ENCODE data around the gene ZSWIM8.

DNA sequence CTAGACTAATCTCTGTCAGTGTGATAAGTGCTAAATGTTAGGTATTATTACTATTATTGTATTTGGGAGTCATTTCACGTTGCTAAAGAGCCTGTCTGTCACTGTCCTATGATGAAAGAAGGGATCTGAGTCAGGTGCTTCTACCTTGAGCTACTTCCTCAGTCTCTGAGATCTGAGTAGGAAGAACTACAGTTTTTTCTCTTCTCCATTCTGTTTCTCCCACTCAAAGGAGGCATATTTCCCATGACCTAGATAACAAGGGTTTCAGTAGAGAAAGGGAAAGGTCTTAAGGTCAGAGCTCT lies 38.4 kb downstream of the USP54 start:
- RRBS: no CpG with 5 or more reads among the region's 1 CpG

DNA sequence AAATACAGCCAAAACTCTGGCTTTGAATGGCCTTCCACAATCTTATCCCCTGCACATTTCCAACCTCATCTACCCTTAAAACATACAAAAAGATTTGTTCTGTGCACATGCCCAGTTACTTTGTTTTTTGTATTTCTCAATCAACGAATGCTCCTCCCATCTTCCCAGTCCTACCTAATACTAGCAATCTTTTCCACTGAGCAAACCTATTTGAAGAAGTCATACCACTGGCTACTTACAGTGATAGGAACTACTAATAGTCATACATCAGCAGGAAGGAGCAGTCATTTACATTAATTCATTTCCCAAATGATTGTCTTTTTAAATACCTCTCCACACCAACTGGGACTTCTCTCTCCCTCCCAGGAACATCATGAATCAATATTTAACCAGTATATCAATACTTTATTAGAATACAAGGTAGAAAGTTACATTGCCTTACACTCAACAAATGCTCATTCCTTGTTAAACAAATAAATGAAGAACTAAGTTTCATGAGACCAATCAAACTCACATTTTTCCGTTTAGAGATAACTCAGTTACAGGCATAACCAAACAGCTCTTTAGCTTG lies 2.4 kb downstream of the USP54 start:
- RRBS: no CpG with 5 or more reads among the region's 2 CpGs

GRCh38 chr10:73647115-73647951 lies 6.1 kb upstream of the MYOZ1 start:
- RRBS: 7% methylated on average over 7 of the region's 42 CpGs

- RRBS: no CpG with 5 or more reads among the region's 38 CpGs
These were observed 12.3 kb upstream of the SEC24C start for GRCh38 chr10:73731656-73732435.

DNA sequence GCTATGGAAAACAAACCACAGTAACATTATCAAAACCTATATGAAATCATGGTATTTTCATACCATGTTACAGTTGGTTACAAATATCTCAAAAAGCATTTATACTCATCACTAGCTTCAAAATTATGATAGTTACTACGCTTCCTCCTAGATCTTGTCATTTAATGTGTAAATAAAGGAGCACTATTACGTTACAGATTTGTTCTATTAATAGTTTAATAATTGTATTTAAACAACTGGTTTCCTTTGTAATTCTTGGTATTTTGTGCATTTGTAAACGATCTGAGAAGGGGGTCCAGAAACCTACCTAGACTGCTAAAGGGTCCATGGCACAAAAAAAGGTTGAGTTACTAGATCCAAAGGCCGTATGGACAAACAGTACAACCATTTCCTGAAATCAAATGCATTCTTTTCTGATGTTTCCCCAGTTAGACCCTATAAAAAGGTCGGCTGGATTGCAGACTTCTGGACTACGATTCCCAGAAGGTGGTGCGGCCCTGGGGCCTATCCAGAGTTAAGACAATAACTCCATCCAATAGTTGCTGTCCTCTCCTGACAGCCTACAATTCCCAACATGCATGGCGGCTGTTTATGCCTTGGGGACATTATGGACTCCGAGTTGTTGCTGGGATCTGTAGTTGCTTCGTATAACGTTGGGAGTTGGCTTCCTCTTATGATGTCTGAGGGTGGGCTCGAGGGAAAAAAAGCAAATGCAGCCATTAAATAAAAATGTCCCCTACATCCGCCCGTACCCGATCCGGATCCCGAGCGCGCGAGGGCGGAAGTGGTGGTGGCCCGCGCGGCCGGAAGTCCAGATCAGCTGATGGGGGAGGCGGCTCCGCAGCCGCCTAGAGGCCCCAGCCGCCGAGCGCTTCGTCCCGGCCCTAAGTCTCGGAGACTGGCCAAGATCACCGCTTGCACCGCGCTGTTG lies at the start of gene ZSWIM8:
ZSWIM8 (plus strand) TSS at position 843 of the 931 bp plus-strand sequence.
- RRBS: under 1% methylated on average over 21 of the region's 37 CpGs

GRCh38 chr10:73799761-73800442 lies 11.5 kb downstream of the NDST2 start:
- RRBS: no CpG with 5 or more reads among the region's 10 CpGs

DNA sequence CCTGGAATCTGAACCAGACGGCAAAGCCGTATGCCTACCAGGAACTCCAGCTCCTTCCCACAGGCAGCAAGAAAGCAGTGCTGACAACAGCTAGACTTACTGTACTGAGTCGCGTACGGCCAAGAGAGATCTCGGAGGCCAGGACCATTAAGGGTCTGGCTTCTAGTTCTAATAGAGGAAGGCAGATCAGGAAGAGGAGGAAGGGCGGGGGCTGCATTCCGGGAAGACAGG lies 25.7 kb downstream of the CAMK2G start:
- RRBS: no CpG with 5 or more reads among the region's 8 CpGs

DNA sequence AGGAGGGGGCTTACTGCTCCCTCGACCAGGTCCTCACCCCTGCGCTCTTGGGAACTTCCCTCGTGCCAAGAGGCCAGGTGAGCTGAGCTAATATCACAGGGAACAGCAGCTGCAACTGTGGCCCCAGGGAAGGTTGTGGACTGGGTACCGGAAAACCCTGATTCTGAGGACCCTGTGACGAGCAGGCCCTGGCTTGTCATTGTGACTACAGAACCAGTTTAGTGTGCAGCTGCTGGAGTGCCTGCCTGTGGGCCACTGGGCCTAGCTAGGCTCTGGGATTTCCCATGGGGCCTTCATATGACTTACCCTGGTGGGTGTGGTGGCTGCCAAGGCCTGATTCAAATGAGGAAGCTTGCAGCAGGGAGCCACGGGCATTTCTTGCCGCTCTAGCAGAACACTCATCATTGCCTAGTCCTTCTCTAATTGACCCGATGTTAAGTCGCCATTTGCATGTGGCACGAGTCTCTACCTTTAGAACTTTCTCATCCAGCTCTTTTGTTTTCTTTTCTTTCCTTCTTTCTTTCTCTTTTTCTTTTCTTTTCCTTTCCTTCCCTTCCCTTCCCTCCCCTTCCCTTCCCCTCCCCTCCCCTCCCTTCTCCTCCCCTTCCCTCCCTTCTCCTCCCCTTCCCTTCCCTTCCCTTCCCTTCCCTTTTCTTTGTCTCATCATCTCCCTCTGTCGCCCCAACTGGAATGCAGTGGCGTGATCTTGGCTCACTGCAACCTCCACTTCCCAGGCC lies 14.7 kb upstream of the CAMK2G start:
- RRBS: no CpG with 5 or more reads among the region's 12 CpGs

DNA sequence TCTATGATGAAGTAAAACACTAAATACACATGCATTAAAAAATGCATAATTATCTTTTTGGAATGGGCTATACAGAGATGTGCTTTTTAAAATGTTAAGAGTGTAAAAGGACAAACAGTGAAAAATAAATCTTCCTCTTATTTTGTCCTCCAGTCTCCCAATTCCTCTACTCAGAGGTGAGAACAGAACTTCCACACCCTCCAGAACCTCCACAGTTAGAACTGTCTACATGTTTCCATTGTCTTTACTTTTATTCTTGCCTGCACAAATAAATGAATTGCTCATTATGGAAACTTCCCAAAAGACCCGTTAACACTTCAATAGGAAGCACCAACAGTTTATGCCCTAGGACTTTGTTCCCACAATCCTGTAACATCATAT lies 908 bp upstream of the PLAU start:
- RRBS: no CpG with 5 or more reads among the region's 1 CpG

DNA sequence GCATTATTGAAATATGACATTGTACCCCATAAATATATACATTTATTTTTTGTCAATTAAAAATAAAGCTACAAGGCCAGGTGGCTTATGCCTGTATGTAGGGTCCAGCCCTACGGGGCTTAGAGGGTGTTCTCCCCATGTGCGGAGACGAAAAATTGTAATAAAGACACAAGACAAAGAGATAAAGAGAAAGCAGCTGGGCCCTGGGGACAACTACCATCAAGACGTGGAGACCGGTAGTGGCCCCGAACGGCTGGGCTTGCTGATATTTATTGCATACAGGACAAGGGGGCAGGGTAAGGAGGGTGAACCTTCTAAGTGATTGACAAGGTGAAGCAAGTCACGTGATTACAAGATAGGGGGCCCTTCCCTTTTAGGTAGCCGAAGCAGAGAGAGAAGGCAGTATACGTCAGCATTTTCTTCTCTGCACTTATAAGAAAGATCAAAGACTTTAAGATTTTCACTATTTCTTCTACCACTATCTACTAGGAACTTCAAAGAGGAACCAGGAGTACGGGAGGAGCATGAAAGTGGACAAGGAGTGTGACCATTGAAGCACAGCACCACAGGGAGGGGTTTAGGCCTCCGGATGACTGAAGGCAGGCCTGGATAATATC lies 19.8 kb downstream of the PLAU start:
- RRBS: no CpG with 5 or more reads among the region's 12 CpGs

- RRBS: no CpG with 5 or more reads among the region's 4 CpGs
These were observed 4.9 kb upstream of the VCL start for GRCh38 chr10:73993003-73993515.

- RRBS: no CpG with 5 or more reads among the region's 4 CpGs
These were observed 27.5 kb downstream of the AP3M1 start for GRCh38 chr10:74122893-74123764.

- RRBS: no CpG with 5 or more reads among the region's 6 CpGs
These were observed 17.9 kb downstream of the ADK start for GRCh38 chr10:74168959-74169351.

DNA sequence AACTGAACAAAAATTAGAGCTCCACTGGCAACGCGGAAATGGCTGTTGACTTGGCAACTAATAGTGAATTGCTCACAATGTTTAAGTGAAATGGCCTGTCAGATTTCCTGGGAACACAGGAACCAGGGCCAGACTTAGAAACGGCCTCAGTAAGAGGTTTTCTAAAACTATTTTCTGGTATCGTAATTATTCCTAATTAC lies 87.2 kb downstream of the ADK start:
- RRBS: no CpG with 5 or more reads among the region's 4 CpGs

DNA sequence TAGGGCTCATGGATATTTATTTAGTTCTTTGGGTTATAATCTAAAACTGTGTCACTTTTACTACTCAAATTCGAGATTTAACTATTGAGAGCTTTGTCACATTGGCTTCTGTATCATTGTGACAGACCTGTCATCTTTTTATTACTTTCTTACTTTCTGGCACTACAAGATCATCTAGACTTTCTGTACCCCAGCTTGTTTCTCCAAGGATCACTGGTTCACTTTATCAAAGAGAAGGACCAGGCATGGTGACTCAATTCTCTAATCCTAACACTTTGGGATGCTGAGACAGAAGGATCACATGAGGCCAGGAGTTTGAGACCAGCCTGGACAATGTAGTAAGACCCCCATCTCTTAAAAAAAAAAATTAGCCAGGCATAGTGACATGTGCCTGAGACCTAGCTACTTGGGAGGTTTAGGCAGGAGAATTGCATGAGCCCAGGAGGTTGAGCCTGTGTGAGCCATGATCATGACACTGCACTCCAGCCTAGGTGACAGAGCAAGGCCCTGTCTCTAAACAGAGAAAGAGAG lies 324.2 kb downstream of the ADK start:
- RRBS: no CpG with 5 or more reads among the region's 1 CpG

- RRBS: no CpG with 5 or more reads among the region's 15 CpGs
These were observed 2.3 kb upstream of the KAT6B start for GRCh38 chr10:74823864-74824786.

- RRBS: no CpG with 5 or more reads among the region's 5 CpGs
These were observed 58.9 kb downstream of the DUSP29 start for GRCh38 chr10:75014525-75014963.

DNA sequence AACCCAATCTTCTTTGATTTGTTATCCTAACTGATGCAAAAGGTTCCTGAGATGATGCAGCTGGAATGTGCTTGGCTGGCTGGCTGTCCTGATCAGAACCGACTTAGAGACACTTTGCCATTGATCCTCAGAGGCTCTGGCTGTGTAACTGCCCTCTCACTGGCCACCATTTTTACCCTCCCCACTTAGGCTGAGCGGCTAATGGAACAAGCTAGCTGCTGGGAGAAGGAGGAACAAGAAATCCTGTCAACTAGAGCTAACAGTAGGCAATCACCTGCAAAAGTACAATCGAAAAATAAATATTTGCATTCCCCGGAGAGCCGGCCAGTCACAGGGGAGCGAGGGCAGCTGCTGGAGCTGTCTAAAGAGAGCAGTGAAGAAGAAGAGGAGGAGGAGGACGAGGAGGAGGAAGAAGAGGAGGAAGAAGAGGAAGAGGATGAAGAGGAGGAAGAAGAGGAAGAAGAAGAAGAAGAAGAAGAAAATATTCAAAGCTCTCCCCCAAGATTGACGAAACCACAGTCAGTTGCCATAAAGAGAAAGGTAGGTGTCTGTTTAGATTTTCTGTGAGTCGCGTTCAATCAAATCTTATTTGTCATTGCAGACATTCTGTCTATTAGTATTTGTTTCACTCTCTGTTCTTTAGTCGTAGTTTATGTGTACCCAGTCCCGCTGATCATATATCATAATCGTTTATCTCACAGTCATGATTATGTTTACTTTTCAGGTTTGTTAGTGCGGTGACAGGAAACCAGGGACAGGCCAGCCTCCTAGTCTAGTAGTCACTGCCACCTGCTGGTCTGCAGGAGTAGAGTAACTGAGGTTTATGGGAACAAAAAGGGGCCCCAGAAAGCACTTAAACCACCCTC lies 51.5 kb downstream of the DUSP29 start:
- RRBS: no CpG with 5 or more reads among the region's 14 CpGs

DNA sequence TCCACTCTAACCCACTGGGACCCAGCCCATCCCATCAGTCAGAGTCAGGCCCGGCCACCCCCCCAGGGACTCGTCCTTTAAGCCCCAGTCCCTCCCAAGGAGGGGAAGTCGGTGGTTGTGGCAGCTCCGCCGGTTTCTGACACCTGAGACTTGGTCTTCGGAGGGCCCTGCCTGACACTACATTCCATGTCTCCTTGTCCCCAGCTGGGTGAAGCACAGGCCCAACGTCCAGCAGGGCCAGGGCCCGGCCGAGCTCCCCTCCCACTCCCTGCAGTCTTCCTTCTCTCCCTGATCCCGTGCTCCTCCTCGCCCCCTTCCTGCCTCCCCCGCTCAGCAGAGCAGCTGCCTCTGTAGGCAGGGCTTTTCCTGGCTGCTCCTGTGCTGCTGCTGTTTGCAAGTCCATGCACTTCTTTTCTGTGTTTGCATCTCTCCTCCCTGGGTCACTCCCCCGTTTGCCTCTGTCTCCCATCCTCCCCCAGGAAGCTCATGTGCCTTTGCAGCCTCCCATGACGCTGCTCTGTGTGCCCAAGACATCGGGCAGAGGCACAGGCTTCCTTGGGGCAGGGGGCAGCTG lies 1.1 kb upstream of the DUSP13 start:
- RRBS: 18% methylated on average over 5 of the region's 15 CpGs

DNA sequence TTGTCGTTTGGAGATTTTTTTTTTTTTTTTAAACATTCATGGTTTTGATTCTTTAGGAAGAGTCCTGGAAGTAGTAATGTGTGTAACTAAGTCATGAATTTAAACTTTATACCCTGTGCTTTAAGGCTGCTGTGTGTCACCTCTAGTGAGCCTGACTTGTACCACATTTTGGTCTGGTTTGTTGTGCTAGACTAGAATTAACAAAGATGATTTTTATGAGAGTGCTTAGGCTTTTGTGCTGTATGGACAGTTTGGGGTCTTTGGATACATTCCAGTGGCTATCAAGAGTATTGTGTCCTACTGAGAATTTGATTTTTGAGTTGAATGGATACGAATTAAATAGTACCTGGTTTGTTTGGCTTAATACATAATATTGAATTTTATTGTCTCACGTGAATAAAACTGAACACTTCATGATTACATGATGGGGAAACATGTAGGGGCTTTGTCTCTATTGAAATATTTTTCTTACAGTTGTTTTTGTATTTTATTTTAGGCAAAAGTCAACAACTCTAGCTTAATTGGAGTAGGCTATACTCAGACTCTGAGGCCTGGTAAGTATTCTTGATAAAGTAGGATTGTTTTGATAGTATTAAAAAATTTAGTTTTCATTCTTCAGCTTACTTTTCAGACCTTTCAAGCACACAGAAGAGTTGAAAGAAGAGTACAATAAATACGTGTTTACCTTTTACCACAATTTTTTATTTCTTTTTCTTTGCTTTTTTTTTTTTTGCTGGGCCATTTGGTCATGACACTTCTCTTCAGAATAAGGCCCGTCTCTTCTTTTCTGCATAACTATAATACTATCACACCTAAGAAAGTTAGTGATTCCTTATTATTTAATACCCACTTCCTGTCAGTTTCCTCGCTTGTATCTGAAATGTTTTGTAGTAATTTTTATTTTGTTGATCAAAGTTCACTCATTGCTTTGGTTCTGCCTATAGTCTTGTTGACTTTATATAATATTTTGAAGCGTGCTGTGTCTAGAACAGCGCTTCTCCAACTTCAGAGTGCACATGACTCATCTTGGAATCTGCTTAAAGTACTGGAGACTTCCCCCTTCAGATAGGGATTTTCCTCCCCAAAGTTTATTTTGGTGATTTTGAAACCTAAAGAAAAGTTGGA lies 6.2 kb downstream of the COMTD1 start:
- RRBS: no CpG with 5 or more reads among the region's 8 CpGs

Data from cardiac fibroblast (primary cell).